Cardiac atrium fibroblast (primary cell): ENCODE measurements around a stretch of chr11.

GRCh38 chr11:68840677-68841498 is 828 bp downstream of the CPT1A start:
- RAMPAGE, long total RNA, result no peak

GRCh38 chr11:68857329-68857670 is 15.6 kb upstream of the CPT1A start:
- RAMPAGE, long total RNA, result no peak

- RAMPAGE, long total RNA, result no peak
Observed at GRCh38 chr11:68905961-68906338, 2.3 kb downstream of the IGHMBP2 start.

GRCh38 chr11:68934563-68935132 is 31.0 kb downstream of the IGHMBP2 start:
- RAMPAGE, long total RNA, result no peak

DNA sequence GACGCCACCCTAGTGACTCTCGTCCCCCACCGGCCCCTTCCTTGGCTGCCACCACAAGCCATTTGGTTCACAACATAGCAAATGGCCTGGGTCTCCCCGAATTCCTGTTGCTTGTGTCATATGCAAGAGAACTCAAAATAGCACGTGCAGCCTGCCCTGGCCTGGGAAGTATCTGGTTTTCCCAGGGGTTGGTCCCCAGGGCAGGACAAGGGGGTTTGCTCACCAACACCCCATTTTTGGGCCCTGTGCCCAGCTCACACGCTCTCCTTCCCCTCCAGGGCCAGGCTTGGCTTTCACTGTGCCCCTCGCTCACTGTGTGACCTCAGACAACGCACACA is 12.8 kb upstream of the TPCN2 start:
- RAMPAGE, long total RNA, result no peak

GRCh38 chr11:69051494-69052228 is 2.9 kb downstream of the TPCN2 start:
- RAMPAGE, long total RNA, result no peak

- RAMPAGE, long total RNA, result no peak
Observed at GRCh38 chr11:69093699-69094358, 45.1 kb downstream of the TPCN2 start.

DNA sequence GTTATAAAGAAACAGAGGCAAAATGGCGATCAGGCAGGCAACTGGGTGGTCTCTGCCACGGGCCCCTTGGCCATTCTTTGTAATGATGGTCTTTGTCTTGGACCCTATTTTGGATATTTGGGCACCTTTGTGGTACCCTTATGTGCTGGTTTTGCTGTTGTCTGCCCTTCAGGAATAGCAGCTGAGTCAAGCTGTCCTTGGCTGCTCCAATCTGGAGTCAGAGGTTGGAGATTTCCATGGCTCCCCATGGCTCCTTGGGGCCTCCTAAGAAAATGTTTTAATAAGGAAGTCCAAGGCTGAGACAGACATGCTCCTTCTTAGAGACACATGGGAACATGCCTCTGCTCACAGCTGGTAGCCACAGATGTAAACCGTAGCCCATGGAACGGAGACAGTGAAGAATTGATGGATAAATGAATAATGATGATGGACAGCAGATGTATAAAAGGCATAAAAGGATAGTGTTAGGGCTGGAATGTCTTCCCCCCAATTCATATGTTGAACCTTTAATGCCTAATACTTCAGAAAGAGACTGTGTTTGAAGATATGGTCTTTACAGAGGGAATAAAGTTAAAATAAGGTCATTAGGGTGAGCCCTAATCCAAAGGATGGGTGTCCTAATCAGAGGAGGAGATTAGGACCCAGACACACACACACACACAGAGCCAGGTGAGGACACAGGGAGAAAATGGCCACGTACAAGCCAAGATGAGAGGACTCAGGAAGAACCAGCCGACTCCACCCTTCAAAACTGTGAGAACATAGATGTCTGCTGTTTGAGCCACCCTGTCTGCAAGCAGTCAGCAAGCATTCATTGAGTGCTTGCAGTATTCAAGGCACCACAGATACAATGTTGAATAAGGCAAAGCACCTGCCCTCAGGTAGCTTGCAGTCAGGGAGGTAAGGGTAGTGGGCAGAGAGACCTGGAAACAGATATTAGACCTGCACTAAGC is 5.8 kb downstream of the SMIM38 start:
- RAMPAGE, long total RNA, result no peak

GRCh38 chr11:69166502-69166934 is 10.8 kb downstream of the SMIM38 start:
- RAMPAGE, long total RNA, result no peak

DNA sequence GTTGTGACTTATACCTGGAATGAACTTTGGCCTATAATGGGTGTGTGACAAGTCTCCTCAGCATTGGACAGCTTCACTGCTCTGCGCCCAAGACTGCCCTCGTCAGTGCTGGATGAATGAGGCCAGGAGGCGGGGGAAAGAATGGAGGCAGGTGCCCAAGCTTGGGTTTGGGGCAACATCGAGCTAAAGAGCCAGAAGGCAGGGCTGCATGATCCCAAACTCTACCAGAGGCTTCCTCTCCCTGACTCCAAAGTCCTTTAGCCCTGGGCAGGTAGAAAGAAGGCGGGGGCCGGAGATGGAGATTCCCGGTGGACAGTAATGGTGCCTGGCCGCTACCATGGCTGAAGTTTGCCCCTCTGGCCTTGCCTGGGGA is 34.1 kb downstream of the SMIM38 start:
- RAMPAGE, long total RNA, result no peak

DNA sequence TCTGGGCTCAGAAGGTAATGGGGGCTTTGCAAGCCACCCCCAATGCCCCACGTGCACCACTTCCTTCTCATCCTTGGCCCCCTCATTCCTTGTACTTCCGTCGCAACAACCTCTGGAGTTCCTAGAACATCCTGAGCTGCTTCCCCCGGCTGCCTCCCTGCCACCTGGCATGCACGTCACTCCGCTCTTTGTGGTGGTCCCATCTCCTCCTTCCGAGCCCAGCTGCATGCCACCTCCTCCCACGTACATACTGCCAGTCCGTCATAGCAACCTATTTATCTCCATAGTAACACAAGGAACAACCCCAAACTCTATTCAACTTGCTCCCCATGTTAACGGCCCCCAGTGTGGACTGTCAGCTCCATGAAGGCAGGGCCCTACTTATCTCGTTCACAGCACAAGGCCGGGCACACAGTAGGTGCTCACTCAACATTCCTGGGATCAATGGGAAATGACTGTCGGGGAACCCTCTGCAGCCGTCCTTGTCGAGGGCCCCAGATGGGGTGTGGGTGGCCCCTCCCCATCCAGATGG is 4.0 kb downstream of the MYEOV start:
- RAMPAGE, long total RNA, result no peak

DNA sequence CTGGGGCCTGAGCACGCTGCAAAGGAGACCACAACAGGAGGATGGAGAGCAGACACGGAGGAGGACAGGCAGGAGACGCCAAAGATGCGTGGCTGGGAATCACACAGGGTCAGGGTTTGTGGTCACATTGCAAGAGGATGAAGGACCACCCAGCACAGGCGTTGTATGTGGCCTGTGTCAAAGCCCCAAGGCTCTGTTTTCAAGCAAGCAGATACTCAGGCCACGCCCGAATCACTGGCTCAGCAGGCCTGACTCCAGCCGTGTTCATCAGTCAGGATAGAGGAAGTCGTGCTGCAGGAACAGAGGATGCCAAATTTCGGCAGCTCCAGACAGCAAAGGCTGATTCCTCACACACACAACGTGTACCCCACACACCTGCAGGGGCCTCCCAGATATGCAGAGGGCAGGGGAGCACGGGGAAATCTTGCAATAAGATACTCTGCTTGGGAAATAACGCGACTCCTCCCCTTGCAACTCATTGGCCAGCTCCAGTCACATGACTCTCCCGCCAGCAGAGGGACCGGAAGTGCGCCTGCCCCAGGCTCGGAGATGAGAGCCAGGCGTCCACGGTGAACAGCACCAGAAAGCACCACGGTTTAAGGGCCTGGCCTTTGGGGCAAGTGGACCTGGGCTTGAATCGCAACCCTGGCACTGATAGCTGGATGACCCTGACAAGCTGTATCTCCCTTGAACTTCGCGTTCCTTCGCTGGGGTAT is 88.2 kb downstream of the MYEOV start:
- RAMPAGE, long total RNA, result no peak

- RAMPAGE, long total RNA, result no peak
Observed at GRCh38 chr11:69448940-69450173, 155.4 kb downstream of the MYEOV start.

DNA sequence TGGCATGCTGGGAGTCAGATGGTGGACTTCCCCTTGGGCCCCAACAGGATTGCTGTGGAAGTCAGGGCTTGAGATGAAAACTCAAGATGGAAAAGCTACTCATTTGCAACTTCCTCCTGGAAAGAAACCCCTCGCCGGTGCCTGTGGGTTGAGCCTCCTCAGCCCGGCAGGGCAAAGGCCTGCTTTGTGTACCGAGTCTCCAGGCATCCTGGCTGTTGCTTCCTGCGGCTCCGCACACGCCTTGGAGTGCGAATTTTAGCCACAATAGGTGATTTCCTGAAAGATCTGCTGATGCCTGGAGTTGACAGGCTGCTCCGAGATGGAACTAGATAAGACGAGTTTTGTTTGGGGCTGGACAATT is 156.5 kb downstream of the MYEOV start:
- RAMPAGE, long total RNA, result no peak

GRCh38 chr11:69459771-69460260 is 165.9 kb downstream of the MYEOV start:
- RAMPAGE, long total RNA, result no peak

DNA sequence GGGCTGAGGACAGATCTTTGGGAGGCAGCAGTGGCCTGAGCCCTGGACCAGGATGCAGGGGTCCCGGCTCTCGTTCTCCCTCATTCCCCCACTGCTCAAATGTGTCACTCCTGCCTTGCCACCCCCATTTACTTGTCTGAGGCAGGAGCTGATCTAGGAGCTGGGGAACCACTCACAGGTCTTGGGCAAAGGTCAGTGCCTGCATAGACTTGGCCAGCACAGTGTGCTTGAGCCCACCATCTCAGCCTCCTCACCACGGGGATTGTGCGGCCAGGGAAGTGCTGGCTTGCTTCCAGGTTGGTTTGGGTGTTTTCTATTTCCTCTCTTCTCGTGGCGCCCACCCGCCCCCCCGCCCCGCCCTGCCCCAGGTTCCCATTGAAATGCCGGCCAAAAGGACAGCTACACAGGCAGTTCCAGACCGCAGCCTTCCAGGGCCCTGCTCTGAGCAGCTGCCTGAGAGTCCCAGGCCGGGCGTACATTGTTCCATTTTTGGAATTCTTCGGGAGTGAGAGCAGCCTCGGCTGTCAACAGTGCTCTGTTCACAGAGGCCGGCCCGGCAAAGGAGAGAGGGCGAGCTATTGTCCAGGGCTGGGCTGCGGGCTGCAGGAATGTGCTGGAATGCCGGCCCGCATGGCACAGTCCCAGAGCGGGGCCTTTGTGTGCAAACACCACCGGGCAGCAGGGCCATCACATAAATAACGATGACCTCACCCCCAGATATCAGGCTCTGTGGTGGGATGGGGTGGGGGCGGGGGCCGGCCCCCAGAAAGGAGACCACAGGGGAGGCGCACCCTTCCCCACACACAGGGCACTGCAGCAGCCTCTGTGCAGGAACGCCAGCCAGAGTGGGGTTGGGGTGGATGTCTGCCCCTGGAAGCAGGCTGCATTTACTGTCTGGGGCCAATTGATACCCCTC is 143.9 kb upstream of the CCND1 start:
- RAMPAGE, long total RNA, result no peak

DNA sequence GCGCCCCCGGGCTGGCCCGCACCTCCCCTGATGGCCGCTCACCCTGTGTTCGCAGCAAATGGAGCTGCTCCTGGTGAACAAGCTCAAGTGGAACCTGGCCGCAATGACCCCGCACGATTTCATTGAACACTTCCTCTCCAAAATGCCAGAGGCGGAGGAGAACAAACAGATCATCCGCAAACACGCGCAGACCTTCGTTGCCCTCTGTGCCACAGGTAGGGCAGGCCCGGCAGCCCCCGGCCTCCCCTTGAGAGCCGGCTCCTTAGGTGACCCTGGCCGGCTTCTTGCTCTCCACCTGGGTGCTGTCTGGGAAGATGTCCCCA is 2.8 kb downstream of the CCND1 start:
- RAMPAGE, long total RNA, result no peak

- RAMPAGE, long total RNA, result no peak
Observed at GRCh38 chr11:69646656-69647394, 5.9 kb downstream of the CCND1 start.

DNA sequence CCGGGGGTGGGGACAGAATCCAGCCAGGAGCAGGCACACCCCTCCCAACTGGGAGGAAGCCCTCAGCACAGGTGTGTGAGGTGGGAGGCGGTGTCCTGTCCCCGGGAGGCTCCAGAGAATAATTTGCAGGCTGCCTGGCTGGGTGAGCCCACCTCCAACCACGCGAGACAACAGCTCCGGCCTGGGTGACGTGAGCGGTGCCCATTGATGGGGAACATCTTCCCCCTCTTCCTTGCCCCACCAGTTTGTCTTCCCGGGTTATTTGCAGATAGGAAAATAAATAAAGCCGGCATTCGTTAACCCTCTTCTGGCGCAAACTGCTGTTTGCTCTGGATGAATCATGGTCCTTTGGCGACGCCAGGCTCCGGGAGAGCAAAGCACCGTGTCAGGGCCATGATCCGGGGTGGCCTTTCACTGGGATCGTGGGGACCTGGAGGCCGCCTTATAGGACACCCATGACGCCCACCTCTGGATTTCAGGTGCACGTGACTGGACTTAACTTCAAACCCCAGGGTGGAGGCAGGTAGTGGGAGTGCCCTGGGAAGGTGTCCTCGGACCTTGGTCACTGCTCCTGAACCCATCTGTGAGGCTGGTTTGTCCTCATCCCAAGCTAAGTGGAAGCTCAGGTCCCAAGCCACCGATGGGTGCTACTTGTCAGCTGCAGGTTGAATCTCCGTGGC is 13.9 kb downstream of the CCND1 start:
- RAMPAGE, long total RNA, result no peak

DNA sequence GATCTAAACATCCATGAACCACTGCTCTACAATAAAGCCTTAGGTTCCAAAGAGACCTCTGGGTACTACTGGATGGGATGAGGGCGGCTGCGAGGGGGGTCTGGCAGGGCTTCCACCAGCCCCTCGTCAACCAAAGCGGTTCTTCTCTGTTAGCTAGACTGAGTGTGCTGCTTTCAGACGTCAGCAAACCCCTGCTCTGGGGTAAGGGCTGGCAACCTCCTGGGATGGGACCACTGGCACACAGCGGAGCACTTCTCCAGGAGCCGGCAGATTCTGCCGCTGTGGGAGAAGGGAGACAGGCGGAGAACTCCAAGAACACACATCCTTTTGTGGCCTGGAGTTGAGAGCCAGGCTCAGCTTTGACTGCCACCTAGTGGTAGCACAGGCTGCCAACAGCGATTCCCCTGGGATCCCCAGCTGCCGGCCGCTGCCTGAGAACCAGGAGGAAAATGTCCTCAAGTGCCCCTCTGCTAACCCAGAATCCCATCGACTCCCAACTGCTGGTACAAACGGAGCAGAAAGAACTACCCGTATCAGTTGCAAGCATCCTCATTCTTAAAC is 5.0 kb downstream of the LTO1 start:
- RAMPAGE, long total RNA, result no peak